Astrocyte (in vitro differentiated cells and primary cell): ENCODE measurements around a stretch of chr4.

DNA sequence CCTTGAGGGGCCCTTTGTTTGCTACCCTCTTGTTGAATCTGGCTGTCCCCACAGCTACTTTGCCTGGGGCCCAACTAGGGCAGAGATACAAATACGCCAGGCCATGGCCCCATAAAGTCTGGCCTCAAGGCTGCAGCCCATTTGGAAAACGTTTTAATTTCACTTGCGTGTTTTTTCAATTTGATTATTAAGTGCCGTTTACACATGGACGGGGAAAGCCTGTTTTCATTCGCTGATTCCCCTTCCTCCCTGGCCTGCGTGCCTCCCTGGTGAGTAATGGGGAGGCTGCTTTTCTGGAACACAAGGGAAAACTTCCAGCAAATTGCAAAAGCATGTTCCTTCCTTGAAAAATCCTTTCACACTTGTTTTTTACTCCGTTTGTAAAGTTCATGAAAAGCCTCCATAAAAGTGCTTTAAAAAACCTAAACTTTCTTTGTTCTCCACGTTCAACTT, 134.5 kb downstream of the SMIM20 start:
- PRO-cap = no peak
- RRBS, 2 experiments = no CpG with 5 or more reads among the region's 9 CpGs

- PRO-cap = no peak
- RRBS, 2 experiments = no CpG with 5 or more reads among the region's 5 CpGs
These were observed 160.4 kb downstream of the SMIM20 start for GRCh38 chr4:26074413-26074783.

- PRO-cap = no peak
- RRBS, 2 experiments = no CpG with 5 or more reads among the region's 2 CpGs
These were observed 107.0 kb upstream of the RBPJ start for GRCh38 chr4:26213867-26214215.

DNA sequence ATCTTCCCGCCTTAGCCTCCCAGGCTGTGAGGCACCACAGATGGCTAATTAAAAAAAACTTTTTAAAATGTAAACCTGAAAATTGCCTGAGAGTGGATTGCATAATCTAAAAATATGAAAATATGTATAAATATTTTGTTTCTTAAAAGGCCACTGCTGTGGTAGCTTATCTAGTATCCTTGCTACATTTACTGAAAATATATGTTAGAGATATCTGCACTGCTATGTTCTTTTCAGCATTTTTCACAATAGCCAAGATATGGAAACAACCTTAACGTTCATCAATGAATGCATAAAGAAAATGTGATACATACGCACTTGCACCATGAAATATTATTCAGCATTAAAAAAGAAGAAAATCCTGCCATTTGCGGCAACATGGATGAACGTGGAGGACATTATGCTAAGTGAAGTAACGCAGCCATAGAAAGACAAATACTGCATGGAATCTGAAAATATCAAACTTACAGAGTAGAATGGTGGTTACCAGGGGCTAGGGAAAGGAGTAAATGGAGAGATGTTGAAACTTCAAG, 9.1 kb downstream of the STIM2 start:
- PRO-cap = no peak
- RRBS, 2 experiments = no CpG with 5 or more reads among the region's 6 CpGs

DNA sequence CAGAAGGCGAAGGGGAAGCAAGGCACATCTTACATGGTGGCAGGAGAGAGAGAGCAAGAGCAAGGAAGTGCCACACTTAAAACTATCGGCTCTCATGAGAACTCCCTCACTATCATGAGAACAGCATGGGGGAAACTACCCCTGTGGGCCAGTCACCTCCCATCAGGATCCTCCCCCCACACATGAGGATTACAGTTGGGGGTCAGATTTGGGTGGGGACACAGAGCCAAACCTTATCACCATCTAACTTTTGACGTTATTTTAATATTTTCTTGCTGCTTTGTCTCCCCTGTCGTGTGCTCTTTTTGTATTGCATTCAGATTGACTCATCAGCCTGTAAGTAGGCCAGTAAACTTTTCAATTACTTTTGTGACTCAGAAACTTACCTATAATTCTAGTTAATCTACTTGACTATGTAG, 18.1 kb downstream of the STIM2 start:
- PRO-cap = no peak
- RRBS, 2 experiments = no CpG with 5 or more reads among the region's 4 CpGs

- PRO-cap = no peak
- RRBS, 2 experiments = no CpG with 5 or more reads among the region's 9 CpGs
These were observed 161.9 kb downstream of the STIM2 start for GRCh38 chr4:27022535-27022917.

- PRO-cap = unidirectional peak, plus-strand start at chr4:27141339
These were observed 280.5 kb downstream of the STIM2 start for GRCh38 chr4:27141110-27141603.

- PRO-cap = no peak
- RRBS, 2 experiments = no CpG with 5 or more reads among the region's 4 CpGs
These were observed 808.4 kb upstream of the PCDH7 start for GRCh38 chr4:29911827-29912158.

- PRO-cap = no peak
- RRBS, 2 experiments = no CpG with 5 or more reads among the region's 1 CpG
These were observed 688.2 kb upstream of the PCDH7 start for GRCh38 chr4:30031958-30032283.

- PRO-cap = no peak
- RRBS, 2 experiments = no CpG with 5 or more reads among the region's 1 CpG
These were observed 308.9 kb upstream of the PCDH7 start for GRCh38 chr4:30411315-30411636.

GRCh38 chr4:30721573-30722591, 1.7 kb downstream of the PCDH7 start:
- PRO-cap = no peak
- RRBS, 2 experiments = 2% methylated on average over 29 to 39 of the region's 132 CpGs

GRCh38 chr4:30789147-30789691, 69.0 kb downstream of the PCDH7 start:
- PRO-cap = no peak
- RRBS, 2 experiments = no CpG with 5 or more reads among the region's 2 CpGs

DNA sequence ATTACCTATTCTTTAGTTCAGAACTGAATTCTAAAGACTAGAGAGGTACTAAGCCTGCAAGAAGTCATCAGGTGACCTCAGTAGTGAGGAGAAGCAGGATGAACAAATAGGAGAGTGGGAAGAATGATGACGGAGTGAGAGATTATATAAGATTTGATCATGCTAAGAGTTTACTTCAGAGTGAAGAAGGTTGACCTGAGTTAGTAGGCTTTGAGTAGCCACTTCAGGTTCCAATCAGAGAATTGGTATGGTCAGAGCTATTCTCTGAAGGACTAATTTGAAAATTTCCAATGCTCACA, 1.6 kb downstream of the DTHD1 start:
- PRO-cap = no peak
- RRBS, 2 experiments = no CpG with 5 or more reads among the region's 1 CpG

- PRO-cap = unidirectional peak, minus-strand start at chr4:37002879
- RRBS, 2 experiments = no CpG with 5 or more reads among the region's 2 CpGs
These were observed 241.8 kb upstream of the NWD2 start for GRCh38 chr4:37002827-37003113.

DNA sequence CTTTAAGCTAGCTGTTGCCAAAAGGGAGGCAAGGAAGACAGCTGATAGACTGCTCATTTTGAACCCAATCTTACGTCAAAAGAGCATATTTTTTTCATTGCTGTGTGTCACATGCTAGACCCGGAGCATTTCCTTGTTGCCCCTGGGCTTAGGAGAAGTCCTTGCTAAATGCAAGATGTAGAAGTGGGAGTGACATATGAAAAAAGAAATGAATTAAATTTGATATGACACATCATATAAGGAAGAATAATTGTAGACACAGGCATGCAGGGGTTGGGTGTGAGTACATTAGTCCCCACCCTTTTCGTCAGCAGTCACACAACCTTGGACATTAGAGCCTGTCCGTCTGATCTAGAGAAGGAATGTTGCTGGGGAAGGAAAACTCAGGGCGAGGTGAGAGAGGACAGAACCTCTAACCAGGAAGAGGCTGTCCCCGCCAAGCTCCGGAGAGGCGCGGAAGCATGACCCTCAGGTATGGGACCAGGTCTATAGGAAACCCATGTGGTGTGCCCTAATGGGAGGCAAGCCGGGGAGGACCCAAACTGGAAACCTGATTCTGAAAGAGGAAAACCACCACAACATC, 102.2 kb downstream of the RELL1 start:
- PRO-cap = no peak
- RRBS, 2 experiments = 93 to 96% methylated on average over 4 of the region's 10 CpGs

GRCh38 chr4:37590324-37590895, 95.8 kb downstream of the RELL1 start:
- PRO-cap = no peak
- RRBS, 2 experiments = no CpG with 5 or more reads among the region's 6 CpGs

- PRO-cap = no peak
- RRBS, 2 experiments = 17 to 40% methylated on average over 1 of the region's 5 CpGs
These were observed 7.0 kb downstream of the RELL1 start for GRCh38 chr4:37679089-37679738.

DNA sequence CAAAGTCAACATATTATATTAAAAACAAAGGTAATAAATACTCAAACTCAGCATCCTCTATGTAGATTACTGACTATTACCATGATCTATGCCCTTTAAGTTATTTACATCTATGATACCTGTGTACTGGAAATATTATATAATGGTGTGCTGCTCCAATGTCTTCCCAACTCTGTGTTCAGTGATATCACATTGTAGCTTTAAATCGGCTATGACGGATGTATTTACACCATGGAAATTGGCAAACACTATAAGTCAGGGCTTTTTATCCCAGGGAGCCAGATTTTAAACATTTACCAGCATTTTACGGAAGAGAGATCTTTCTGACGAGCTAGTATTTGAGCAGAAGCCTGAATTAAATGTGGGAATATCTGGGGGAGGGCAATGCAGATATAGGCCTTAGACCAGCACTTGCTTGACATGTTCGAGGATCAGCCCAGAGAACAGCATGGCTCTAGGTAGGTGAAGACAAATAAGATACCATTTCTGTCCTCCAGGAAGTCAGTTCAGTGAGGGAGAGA, 7.7 kb upstream of the PGM2 start:
- PRO-cap = no peak
- RRBS, 2 experiments = no CpG with 5 or more reads among the region's 5 CpGs

GRCh38 chr4:37891250-37891527, 305 bp downstream of the TBC1D1 start:
- PRO-cap = no peak
- RRBS, 2 experiments = under 1 to 3% methylated on average over 7 of the region's 31 CpGs

DNA sequence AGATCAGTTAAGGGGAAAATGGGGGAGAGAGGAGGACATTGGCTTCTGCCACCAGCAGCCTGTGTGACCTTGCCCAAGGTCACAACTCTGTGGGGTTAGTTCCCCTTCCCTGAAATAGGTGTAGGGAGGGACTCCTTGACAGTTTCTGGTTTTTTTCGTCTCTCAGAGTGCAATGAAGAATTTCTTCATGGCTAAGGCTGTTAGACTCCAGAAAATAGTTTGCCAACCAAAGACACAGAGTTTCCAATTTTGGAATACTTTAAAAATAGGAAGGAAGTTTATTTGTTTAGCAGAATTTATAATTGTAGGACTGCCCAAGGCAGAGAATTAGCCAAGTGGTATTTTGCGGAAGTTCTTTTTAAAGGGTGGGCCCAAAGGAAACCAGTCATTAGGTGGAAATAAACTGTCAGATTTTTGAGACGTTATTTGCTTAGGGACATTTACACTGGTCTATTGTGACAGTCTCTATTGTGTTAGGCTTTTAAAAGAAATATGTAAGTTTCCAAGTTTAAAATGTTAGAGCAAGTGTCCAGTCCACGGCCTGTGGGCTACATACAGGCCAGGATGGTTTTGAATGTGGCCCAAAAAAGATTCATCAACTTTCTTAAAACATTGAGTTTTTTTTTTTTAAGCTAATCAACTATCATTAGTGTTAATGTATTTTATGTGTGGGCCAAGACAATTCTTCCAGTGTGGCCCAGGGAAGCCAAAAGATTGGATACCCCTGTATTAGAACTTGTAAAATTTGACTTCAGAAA, 29.7 kb downstream of the PTTG2 start:
- PRO-cap = no peak
- RRBS, 2 experiments = no CpG with 5 or more reads among the region's 4 CpGs